Thoracic aorta endothelial cell (primary cell): ENCODE data around the genes HS3ST3B1, CDRT4 and TVP23C.

DNA sequence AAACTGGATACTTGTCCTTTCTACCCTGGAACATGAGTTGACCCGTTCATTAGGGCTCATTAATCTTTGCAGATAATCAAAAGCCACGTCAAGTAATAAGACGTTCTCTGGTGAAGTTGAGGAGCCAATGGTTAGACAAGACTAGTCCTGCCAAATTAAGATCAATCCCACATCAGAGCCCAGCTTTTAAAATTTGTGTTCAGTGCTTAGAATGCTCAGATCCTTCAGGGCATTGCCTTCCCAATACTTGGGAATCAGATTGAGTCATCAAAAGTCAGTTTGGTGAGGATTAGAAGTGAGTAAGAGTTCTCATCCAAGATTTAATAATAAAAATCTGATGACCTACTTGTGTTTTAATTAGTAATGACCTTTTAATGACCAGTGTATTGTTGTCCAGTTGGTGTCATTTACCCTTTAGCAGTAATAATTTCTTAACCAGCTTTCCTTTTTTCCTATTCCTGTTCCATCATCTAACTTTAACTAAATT lies 19.8 kb downstream of the MAP2K4 start:
- CAGE, long polyA plus RNA = no peak

GRCh38 chr17:12067371-12068286 lies 47.0 kb downstream of the MAP2K4 start:
- CAGE, long polyA plus RNA = no peak

GRCh38 chr17:12081035-12081514 lies 60.4 kb downstream of the MAP2K4 start:
- CAGE, long polyA plus RNA = no peak

DNA sequence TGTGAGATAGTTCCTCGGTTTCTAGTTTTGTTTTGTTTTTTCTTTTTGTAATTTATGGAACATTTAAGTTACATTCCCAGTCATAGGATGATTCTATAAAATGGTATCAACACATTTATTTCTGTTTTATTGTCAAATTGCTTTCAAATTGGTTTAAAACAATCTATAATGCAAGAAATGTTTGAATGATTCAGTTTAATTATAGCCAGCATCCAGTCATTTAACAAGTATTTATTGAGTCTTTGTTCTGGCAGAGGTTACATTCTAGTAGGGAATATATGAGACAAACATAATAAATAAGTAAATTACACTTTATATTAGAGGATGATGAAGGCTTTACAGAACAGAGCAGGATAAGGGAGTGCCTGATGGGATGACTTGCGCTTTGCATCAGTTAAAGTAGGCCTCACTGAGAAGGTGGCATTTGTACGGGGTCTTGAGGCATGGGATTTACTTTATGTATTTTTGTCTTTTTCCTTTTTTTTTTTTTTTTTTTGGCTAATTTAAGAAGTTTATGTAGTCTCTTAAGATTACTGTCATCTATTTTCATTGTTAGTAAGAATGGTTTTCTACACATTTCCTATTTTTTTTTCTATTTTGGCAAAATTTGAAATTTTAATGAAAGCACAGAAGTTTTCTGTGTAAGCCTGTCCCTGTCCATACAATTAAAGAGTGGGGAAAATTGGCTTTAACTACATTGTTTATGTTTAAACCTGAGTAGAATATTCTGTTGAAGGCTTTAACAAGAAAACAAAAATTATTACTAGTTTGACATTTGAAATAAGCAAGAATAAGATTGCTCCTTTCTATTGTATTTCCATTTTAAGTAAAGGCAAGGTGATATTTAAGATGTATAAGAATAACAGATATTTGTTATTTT lies 86.5 kb downstream of the MAP2K4 start:
- CAGE, long polyA plus RNA = no peak

- CAGE, long polyA plus RNA = no peak
Measured at GRCh38 chr17:12622994-12623642, 42.6 kb upstream of the MYOCD start.

GRCh38 chr17:12636865-12637349 lies 28.8 kb upstream of the MYOCD start:
- CAGE, long polyA plus RNA = no peak

- CAGE, long polyA plus RNA = no peak
Measured at GRCh38 chr17:12744128-12744764, 45.1 kb upstream of the ARHGAP44 start.

DNA sequence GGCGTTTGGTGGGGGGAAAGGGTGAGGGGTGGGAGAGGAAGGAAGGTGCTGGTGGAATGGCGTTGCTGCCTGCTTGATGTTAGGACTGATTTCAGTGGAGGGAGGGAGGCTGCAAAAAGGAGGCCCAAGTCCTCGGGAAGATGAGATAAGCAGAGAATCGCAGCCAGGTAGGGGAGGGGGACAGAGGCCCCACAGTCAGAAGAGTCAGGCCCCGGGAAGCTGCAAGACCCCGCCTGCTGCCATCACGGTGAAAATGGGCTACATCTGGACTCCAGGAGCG lies 1.1 kb downstream of the ARHGAP44 start:
- CAGE, long polyA plus RNA = no peak

DNA sequence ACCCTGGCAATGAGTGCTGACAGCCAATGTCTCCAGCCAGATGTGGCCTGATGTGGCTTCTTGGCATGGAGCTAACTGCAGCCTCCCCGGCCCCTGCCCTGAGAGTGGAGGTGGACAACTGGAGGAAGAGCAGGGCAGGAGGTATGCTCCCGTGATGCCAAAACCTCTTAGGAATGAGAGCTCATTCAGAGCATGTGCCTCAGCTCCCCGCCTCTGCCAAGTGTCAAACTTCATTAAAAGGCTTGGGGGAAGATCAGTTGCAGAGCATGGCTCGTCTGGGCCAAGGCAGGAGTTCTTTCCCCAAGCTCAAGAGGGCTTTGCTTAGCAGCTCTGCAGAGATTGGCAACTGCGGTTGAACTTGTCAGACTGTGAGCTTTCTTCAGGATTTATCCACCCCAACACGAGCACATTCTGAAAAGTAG lies 248.2 kb downstream of the HS3ST3A1 start:
- CAGE, long polyA plus RNA = no peak

- CAGE, long polyA plus RNA = no peak
Measured at GRCh38 chr17:14300536-14301444, at the start of gene HS3ST3B1. Gene HS3ST3B1 (plus strand): TSS chr17:14301081.

DNA sequence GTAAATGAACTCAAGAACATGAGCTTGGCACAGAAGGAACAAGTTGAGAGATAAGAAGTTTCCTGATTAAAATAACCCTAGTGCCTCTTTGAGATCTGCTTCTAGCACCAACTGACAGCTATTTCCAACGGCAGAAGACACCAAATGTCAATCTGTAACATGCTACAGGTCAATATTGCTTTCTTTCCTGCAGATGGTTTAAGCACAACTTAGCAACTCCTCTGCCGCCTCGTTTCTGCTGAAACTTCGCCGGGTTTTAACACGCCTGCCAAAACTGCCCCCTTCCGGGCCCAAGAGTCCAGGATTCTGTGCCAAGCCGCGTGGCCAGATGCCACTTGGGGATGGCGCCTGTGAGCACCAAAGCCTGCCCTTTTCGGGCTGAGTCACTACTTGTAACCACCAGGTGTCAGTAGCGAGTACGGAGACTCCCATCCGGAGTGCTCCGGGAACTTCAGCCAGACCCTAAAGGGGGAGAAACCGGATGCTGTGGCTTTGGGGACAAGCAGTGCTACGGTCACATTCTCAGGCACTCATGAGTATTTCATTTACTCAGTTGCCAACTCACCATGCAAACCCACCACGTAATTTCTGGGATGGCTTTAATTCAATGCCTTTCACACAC lies 7.9 kb downstream of the PMP22 start:
- CAGE, long polyA plus RNA = no peak

DNA sequence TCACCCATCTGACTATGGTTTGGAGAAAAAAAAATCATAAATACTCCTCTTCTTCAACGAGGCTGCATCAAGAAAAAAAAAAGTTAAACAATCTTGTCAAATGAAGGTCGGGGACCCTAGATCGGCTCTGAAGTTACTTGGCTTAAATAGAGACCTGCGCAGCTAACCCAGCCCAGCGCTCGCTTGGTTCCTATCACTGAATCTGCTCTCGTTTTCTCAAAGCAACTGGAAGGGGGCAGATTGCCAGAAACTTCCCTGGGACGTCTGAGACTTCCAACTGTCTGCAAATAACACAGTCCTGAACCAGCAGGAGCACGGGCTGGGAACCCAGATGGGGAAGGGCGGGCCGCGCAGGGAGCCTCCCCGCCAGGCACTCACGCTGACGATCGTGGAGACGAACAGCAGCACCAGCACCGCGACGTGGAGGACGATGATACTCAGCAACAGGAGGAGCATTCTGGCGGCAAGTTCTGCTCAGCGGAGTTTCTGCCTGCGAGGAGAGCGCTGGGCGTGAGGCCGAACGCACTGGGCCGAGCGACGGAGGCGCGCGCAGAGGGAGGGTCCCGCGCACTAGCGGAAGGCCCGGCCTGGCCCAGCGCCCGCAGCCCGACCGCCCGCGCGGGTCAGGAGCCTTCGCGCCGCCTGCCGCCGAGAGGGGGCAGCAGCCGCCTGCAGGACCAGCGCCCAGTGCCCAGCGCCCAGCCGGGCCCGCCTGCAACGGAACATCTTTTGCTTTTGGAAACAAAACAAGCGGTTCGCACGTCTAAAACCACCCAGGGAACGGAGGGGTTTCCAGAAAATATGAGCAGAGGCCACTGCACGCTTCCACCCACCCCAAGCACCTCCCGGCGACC lies 4.6 kb downstream of the PMP22 start:
- CAGE, long polyA plus RNA = no peak

DNA sequence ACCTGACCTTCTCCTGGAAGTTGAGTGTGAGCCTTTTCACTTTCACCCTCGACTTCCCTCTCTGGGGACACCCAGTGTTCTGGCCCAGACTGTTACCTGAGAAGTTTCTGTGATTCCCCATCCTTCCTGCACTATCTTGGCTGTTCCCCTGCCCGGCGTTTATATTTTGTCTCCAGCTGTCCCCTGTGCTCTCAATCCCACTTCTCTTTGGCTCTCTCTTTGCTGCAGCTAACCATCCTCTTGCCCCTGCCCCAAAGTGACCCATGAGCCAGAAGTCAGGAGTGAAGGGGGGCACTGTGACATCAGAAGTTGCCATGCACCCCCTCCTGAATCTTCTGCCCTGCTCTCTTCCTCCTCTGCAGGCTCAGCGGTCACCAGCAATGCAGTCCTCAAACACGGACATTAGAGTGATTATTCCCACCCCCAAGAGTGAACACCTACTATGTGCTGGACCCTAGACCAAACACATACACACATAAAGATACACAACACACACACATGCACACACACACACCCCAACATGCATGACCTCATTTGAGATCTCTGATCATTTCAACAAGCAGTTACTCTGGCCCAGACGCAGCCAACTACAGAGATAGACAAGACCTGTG lies at the start of gene CDRT4:
Gene CDRT4, minus strand, starts transcription at position 258 of the 611 bp plus-strand sequence.
- CAGE, long polyA plus RNA = no peak

DNA sequence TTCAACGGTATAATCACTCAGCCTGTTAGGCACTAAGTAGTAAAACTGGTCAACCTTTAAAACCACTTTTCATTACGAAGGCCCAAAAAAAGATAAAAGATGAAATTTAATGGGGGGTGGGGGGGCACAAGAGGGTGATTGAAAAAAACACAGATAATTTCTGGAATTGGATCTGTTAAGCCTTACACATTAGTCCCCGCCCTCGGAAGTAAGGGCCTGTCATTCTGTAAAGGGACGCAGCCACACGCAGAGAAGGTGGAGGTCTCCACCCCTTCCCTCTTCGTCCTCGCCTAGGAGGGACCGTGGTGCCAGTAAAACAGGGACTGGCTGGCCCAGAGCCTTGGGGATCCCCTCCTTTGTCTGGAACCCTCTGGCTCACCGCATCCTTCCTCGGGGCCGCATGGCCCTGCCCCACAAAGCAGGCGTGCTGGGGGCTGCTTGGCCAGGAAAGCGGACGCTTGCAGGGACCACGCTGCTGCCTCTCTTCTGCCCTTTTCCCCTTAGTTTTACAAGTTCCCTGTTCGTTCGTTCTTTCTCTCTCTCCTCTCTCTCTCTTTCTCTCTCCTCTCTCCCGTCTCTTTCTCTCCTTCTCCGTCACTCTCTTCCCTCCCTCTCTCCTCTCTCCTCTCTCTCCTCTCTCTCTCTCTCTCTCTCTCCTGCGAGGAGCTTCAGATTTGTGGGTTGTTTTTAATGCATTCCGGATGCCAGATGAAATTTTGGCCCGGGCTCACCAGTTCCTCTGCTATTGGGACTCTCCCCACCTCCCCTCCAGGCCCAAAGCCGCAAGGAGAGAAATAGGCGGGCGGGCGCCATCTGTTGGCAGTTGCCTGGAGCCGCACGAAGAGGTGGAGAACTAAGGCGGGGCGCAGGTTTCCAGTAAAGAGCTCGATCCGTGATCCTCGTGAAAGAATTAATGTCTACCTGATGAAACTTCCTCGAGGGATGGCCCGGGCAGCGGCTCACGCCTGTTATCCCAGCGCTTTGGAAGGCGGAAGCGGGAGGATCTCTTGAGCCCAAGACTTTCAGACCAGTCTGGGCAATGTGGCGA lies 35.1 kb upstream of the CDRT4 start:
- CAGE, long polyA plus RNA = no peak

- CAGE, long polyA plus RNA = no peak
Measured at GRCh38 chr17:15512945-15513387, 45.5 kb upstream of the CDRT4 start.

DNA sequence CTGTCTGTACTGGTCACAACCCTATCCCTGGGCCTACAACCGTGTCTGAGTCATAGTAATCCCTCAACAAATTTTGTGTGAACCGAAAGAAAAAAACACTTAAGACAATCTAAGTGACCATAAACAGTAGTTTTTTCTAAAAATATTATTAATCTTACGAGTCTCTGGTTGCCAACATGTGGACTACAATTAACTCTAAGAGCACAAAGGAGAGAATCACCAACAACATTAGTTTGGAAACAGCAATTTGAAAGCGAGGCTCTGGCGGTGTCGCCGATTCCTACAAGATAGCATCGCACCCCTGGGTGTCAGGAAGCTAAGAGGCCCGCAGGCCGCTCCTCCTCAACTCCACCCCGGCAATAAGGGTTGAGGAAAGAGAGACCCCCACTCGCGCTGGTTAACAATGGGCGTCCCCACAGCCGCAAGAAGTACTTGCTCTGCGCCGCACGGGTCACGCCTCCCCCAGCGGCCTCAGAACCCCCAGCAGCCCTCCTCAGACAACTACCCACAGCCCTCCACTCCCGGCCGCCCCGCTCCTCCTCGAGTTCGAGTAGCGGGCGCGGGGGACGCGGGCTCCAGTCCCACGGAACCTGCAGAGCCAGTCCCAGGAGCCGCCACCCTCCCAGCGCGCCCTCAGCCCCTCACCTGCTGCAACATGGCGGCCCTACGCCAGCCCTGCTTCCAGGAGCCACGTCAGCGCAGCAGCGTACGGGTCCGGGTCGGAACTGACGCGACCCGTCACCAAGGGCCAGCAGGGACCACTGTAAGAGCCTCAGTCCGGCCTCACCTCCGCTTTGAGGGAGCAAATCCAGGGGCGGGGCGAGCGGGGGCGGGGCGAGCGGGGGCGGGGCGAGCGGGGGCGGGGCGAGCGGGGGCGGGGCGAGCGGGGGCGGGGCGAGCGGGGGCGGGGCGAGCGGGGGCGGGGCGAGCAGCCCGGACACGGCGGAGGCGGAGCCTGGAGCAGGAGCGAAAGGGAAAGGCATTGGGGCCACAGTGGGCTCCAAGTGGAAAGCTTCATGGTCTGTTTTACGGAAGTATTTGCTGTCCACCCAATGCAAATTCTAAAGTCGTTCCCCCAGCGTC lies at the start of gene TVP23C:
Gene TVP23C, minus strand, starts transcription at position 692 of the 1,083 bp plus-strand sequence.
- CAGE, long polyA plus RNA = no peak

- CAGE, long polyA plus RNA = no peak
Measured at GRCh38 chr17:15573883-15574326, 10.6 kb upstream of the TVP23C start.

DNA sequence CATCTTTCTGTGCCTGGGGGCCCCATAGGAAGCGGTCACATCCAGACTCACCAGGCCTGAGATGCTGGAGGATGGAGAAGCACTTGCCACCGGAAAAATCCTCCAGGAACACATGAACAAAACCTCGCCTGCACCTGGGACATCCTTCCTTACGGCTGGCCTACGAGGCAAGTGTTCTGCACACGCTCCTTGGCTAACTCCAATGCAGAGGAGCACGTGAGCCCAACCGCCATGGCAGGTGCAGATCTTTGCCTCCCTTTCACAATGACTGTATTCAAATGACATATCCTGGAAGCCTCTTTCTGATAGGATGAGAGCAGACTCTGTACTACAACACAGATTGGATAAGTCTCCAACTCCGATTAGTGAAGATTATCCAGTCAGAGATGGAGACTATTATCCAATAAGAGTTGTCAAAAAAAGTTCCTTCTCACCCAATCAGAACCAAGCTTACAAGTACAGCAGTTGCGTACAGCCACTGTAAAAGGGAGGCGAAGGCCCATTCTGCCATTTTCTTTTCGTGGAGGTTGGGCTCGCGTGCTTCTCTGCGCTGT lies 85.5 kb downstream of the TBC1D26 start:
- CAGE, long polyA plus RNA = no peak

DNA sequence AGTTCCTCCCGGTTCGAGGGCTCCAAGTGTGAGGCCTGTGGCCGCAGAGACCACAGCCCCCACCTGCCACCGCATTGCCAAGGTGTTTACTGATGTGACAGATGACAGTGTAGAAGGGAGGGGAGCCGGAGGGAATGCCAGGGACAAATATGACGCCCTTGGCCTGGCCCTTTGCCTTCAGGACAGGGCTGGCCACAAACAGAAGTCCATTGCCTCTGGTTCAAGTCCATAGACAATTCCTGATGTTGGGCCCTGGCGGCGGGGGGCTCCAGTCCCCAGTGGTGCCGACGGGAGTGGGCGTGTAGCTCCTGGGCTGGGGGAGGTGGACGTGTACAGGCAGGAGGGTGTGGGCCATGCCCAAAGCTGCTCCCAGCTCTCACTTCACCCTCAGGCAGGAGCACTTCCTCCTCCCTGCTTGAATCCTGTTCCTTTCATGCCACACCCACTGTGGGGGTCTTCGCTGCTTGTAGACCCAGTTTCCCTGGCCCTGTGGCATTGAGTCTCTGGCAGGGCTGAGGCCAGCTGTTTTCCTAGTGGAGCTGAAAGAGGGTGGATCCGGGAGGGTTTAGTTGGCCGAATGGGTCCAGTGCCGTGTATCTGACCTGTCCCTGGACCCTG lies 3.3 kb downstream of the ADORA2B start:
- CAGE, long polyA plus RNA = no peak

DNA sequence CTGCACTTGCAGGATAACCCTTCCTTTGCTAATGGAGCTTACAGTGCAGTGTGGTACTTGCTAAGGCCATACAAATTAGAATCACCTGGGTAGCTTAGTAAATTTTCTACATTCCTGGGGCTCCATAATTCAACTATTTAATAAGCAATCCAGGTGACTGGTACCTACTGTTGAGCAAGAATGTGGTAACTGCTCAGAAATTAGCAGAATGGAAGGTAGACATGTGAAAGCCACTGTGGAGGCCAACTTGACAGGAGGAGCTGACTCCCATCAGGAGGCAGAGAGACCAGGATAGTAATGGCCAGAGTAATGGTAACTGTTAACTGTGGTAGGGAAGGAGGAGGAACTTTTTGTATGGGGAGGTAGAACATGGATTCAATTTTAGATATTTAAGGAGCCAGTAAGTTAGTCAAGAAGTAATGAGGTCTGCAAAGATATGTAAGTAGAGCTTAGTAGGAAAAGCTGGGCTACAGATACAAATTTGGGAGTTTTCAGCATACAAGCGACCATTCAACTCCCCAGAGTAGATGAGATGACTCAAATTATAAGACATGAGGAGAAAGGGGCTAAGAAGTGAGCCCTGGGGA lies 42.9 kb downstream of the TTC19 start:
- CAGE, long polyA plus RNA = no peak